Calu3 (cell line): ENCODE results near the gene CASP1.

GRCh38 chr11:96000794-96001442 lies 77.0 kb upstream of the MTMR2 start:
- PRO-cap = no peak

- PRO-cap = no peak
These were observed 92.4 kb upstream of the MTMR2 start for GRCh38 chr11:96016306-96016700.

DNA sequence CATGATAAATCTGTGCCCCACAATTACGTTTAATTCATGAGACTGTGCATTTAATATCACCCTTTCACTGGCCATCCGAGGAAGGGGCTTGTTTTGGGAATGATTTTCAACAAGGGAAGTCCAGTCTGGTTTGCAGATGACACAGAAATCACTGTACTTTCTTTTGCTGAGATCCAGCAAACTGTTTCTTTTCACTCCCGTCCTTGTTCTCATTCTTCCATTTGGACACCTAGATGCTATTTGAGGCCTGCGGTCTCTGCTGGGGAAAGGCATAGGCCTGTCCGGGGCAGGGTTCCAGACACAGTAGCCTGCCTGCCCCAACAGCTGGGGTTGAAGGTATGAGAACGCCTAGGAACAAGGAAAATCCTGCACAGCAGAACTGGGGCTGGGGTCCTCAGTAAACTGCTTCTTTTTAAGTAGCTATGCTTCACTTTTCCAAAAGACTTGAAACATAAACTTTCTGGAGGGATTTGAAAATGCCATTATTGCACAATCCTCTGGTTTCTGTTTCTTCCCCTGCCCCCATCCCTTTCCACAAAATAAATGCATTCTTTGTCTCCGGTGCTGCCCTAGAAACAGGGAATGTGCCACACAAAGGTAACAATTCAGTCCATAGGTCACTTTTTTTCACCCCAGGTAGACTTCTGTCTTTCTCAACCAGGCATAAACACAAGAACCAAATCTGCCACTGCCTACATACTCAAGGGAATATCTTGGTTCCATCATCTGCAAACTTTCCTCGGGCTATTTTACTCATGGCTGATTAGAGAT lies 174.7 kb upstream of the MTMR2 start:
- PRO-cap = bidirectional peak, plus-strand start at position 672 of the sequence, minus-strand start at position 414 of the sequence

DNA sequence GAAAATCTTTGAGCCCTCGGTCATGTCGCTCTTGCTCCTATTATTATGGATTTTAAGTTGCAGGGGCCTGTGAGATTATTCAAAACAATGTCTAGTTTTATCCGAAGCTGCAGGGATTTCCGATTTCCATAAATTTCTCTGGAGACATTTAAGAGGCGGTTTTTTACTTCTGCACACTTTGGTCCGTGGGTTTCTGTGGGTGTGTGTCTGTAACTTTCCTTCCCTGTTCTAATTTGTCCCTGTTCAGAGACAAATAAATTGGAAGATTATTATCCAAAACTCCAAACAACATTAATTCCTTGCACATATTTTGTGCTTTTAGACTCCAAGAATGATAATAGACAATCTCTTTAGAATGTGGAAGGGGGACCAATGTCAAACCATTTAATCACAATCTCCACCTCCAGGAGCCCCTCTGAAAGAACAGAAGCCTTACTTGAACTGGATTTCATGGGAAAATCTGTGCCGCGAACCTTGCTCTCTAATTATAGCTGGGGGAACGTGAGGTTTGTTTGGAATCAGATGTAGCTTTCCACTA lies 199.5 kb downstream of the MAML2 start:
- PRO-cap = no peak

- PRO-cap = no peak
These were observed 192.0 kb downstream of the MAML2 start for GRCh38 chr11:96150915-96151543.

GRCh38 chr11:96212261-96213031 lies 130.5 kb downstream of the MAML2 start:
- PRO-cap = no peak

GRCh38 chr11:96271738-96272562 lies 71.0 kb downstream of the MAML2 start:
- PRO-cap = no peak

DNA sequence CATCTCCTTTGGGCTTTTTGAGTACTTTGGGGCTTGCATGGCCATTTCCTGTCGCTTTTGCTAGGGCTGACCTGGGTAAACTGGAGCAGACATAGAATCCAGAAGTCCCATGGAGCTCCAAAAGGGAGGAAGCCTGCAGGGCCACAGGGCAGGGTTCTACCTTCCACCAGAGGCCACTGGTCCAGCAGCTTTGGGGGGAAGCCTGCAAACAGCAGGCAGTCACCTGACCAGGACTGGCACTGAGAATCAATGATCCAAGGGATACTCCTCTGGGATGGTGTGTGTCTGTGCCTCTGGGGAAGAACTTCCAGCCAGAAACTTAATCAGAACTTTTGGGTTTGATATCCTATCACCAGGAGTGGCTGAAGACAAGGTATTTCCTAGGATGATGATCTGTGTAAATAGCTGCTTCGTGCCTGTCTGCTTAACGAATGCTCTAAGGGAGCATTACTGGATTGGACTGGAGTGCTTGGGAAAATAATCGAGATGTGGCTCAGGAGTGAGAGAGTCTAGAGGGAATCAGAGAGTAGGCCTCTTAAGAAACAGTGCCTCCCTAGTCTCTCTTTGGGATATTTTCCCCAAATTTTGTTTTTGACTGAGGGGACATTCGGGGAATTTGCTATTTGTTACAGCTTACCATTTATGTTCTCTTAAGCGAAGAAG lies 2.6 kb downstream of the MAML2 start:
- PRO-cap = no peak

DNA sequence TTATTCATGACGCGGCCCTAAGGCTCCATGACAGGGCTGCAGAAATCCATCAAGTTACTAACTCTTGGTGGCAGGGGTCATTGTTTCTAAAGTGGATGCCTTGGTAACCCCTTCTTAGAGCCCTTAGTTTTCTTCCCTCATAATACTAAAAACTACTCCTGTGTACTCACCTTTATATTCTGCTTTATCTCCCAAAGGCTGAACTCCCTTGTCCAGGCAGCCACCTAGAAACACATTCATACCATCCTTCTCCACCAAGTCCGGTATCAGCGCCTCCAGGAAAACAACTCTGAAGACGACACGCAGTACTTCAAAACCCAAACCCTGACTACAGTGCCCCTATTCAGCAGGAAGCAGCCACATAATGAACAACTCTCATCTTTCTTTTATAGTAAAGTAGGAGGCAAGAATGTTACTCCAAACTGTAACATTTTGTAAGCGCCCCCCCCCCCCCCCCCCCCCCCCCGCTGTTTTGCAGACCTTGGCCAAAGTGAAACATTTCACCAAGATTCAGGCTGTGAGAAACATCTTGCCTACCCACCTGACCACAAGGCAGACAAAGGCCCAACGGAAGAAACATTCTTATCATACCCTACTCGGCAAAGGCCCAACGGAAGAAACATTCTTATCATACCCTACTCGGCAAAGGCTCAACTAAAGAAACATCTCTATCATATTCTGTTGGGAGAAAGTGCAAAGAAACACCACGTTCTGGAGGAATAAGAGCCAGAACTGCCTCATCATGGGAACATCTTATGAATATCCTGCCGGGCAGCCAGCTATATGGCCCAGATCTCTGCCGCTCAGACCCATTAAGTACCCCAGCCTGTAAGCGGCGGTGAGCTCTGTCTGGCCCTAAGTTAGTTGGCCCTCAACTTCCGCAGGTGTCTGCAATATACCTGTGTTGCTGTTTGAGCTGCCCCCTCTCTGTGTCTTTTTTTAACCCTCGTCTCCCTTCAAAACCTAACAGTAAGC lies 117.0 kb downstream of the JRKL start:
- PRO-cap = no peak

DNA sequence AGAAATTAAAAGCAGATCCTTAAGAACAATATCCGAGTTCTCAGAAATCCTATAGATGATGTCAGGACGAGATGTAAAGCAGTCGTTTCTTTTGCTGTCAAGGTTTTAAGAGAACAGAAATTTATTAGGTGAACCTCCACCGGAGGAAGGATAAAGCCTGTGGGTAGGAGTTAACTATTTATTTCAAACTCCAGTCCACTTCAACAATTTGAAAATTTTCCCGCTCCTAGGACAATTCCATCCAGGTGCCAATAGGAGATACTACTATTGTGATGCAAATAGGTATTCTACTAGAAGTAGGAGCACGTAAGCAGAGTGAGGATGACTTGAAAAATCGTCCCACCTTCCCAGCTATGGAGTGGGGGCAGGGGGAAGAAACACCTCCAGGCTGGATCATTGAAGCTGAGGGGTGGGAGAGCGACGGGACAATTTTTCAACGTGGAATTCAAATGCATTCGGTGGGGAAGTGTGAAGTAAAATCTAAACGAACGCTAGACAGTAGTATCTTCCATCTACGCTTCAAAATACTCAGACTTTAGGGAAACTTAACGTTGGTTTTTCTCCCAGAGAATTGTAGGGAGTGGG lies 661 bp upstream of the ARHGAP42 start:
- PRO-cap = no peak

GRCh38 chr11:102010985-102011586 lies 36.2 kb upstream of the CFAP300 start:
- PRO-cap = no peak

DNA sequence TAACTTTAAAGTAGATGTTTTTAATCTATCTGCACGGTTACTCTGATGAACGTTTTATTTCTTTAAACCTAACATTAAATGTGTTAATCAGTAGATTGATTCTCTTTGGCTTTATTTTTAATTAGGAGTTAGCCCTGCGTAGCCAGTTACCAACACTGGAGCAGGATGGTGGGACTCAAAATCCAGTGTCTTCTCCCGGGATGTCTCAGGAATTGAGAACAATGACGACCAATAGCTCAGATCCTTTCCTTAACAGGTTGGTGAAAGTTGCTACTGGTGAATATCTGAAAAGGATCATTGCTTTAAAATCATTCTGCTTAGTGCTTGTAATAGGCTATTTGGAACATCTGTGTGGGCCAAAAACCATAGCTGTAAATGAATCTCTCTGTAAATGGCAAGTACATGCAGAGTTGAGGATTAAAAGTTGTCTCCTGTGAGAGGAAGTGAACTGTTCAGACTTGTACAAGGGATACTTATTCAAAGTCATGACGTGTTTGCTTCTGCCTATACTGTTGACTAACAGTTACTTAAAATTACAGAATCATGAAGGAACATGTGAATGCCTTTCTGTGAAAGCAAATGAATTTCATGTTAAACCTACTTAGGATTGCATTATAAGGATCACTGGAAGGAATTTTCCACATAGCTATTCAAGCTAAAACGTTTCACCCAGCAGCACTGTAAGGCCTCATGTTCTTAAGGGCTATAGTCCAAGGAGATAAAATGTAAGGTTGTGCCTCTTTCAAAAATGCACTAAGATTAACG lies 93.6 kb upstream of the BIRC3 start:
- PRO-cap = no peak

DNA sequence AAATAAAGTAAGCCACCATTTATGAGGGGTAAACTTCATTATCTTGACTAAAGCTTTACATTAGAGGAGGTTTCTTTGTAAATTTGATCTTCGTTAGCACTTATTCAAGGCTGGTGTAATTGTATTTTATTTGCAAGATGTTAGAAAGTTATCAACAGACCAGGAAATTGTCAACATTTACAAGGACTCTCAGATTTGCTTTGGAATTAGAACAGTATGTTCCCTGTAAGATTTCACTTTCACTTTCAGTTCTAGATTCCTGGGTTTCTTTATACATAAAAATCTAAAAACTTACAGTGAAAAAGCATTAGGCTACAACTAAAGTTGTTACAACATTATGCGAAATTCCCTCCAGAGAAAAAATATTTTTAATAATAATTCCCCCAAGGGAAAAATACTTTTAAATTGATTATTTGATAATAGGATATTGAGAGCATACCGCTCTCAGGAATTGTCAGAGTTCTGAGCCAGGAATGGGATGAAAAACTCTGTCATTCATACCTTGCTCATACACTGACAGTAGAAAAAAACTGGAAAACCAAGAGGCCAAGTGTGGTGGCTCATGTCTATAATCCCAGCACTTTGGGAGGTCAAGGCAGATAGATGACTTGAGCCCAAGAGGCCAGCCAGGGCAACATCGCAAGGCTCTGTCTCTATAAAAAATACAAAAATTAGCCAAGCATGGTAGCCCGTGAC lies 4.5 kb upstream of the BIRC3 start:
- PRO-cap = no peak

GRCh38 chr11:102411181-102411497 lies 41.4 kb downstream of the TMEM123 start:
- PRO-cap = no peak

DNA sequence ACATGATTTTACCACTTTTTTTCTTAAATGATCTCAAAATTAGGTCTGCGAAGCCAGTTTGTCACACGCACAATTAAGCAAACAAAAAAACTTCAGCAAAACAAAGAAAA lies 1.4 kb downstream of the TMEM123 start:
- PRO-cap = no peak

DNA sequence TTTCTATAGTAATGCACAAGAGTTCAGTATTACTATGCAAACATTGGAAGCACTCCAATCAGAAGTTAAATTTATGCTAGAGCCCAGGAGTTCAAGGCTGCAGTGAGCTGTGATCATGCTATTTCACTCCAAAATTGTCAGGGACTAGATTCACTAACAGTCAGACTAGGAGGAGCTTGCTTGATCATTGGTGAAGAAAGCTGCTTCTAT lies 32.5 kb upstream of the TMEM123 start:
- PRO-cap = no peak

GRCh38 chr11:102599744-102600370 lies 25.3 kb downstream of the MMP20 start:
- PRO-cap = no peak

GRCh38 chr11:103536257-103536691 lies 427.0 kb downstream of the DYNC2H1 start:
- PRO-cap = no peak

- PRO-cap = no peak
These were observed 250.0 kb upstream of the PDGFD start for GRCh38 chr11:104413963-104414271.

- PRO-cap = unidirectional peak, minus-strand start at chr11:105035143
These were observed at the start of gene CASP1 for GRCh38 chr11:105034251-105035481. CASP1 (minus strand) TSS chr11:105035144.